Mesangial cell (primary cell): ENCODE results near the gene GPATCH3.

DNA sequence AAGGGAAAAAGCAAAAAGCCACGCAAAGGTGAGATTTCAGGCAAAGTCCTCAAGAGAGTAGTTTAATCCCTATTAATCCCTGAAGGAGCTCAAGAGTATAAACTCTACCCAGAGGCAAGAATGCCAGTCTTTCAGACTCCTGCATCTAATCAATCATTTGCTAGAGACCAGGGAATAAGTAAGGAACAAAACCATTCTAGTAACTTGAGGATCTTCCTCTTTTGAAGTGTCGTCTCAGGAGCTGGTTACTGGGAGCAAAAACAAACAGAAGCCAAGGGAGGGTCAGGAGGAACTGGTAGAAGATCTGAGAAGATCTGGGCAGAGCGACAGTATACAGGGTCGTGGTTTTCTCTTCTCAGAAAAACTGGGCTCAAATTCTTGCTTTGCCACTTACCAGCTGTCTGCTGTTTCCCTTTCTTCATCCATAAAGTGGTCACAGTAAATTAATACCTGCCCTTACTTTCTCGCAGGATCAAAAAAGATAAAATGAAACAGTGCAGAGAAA, 69.3 kb downstream of the RPS6KA1 start:
- RAMPAGE, long total RNA: no peak

GRCh38 chr1:26627974-26628423, 67.8 kb upstream of the ARID1A start:
- RAMPAGE, long total RNA: no peak

GRCh38 chr1:26716279-26716681, 20.5 kb downstream of the ARID1A start:
- RAMPAGE, long total RNA: no peak

GRCh38 chr1:26852151-26852975, 10.6 kb upstream of the SFN start:
- RAMPAGE, long total RNA: no peak

- RAMPAGE, long total RNA: no peak
Measured at GRCh38 chr1:26861623-26862130, 1.3 kb upstream of the SFN start.

GRCh38 chr1:26899726-26900865, at the start of gene GPATCH3:
Gene GPATCH3, minus strand, starts transcription at chr1:26900467.
- RAMPAGE, long total RNA: start-site peak on the minus strand at chr1:26900422-26900467, 41 reads

DNA sequence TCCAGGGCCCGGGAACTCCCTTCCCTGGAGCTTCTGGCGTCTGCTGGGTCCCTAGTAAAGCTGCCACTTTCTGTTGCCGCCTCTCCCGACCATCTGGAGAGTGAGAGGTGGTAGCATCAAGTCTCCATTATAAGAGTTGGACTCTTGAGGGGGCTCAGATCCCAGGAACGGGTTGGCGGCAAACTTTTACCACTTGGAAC, 1.1 kb downstream of the TRNP1 start:
- RAMPAGE, long total RNA: no peak

- RAMPAGE, long total RNA: no peak
Measured at GRCh38 chr1:27008123-27008743, 4.4 kb downstream of the TENT5B start.

GRCh38 chr1:27111498-27112546, 43.1 kb downstream of the SLC9A1 start:
- RAMPAGE, long total RNA: no peak

GRCh38 chr1:27135583-27136030, 19.3 kb downstream of the SLC9A1 start:
- RAMPAGE, long total RNA: no peak

DNA sequence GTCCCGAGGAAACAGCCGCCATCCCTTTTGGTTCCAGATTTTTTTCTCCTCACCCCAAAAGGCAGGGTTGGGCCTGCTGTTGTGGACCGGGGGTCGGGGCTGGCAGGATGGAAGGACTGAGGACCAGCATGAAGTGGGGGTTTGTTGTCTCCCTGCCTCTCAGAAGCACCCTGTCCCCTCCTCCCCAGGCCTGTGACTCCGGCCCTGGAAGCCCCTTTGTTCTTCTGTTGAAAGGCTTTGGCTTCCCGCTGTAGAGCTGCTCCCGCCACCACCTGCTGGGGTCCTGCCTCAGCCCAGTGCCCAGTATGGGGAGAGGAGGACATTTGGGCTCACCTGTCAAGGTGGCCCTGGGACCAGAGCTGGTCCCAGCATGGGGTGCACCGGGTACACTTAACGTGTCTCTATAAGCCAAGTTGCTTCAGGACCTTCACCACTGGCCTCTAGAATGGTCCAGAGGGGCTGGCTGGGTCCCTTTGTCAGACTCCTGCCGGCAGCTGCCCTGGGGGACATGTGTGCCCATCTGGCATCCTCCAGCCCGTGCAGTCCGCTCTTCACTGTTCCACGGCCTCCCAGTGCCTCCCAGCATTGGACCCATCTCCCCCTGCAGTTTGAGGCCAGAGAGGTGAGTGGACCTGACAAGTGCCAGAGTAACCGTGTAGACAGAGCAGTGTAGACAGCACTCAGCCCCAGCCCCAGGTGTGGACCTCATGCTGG, 6.2 kb upstream of the SYTL1 start:
- RAMPAGE, long total RNA: no peak

DNA sequence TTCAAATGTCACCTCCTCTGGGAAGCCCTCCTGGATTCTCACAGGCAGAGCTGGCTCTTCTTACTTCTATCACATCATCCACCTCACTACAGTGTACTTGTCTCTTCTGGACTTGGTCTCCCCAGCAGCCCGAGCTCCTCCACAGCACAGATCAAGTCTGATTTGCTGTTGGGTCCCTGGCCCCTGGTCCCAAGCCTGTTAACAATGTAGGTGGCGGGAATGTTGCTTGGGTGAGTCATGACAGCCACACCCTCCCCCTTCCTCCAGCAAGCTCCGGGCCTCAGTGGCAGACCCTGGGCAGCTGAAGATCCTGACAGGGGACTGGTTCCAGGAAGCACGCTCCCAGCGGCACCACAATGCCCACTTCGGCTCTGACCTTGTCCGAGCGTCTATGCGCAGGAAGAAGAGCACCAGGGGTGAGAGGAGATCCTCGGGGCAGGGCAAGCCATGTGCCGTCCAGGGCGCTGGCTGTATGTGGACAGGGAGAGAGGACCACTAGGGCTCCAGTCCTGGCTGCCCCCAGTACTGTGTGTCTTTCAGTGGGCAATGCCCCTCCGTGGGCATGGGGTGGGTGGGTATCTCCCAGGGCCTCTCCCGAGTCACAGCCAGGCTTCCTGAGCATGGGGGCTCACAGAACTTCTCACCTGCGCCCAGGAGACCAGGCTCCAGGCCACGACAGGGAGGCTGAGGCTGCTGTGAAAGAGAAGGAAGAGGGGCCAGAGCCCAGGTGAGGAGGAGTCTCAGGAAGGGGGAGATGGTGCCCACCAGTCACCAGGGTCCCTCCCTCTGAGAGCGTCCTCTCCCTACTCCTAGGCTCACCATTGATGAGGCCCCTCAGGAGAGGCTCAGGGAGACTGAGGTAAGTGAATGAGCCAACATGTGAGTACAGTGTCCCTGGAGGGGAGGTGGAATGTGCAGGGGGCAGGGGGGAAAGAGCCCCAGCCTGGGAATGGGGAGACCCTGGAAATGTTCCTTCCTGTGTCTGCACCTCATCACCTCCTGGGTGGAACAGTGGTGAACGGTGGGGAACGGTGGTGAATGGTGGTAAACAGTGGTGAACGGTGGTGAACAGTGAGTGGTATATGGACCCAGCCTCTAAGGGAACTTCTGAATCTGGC, 5.7 kb downstream of the SYTL1 start:
- RAMPAGE, long total RNA: no peak

DNA sequence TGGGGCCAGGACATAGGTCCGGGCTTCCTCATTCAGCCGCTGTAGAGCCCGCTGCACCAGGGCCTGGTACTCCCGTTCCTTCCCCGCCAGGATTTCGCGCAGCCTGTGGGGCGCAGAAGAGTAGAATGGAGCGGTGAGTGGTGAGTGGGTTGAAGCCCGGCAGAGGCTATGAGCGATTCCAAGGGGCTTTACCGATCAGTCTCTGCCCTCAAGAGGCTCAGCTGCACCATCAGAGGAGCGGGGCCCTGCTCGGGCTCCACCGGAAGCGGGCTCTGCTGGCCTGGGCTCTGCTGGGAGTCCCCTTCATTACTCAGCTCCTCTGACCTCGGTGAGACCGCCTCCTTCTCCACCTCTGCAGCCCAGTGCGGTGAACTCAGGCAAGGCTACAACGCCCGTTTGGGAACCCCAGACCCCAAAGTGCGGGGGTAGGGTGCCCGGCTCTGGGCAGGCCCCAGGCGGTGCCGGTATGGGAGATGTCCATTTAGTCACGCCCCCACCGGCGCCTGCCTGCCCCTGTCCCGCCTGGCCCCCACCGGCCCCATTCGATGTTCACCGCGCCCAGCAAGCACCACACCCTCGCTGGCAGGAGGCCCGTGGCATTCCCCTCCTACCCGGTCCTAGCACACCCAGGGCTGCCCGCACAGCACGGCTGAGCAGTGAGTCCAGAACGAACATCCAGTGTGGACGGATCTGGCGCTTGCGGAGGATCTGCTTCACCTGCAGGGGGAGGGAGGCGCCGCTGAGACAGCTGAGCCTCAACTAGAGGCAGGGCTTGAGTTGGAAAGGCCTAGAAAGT, 10.2 kb downstream of the MAP3K6 start:
- RAMPAGE, long total RNA: no peak

GRCh38 chr1:27399595-27400064, 7.2 kb downstream of the GPR3 start:
- RAMPAGE, long total RNA: no peak

- RAMPAGE, long total RNA: no peak
Measured at GRCh38 chr1:27403912-27404301, 11.5 kb downstream of the GPR3 start.

GRCh38 chr1:27445009-27446000, 44.7 kb downstream of the WASF2 start:
- RAMPAGE, long total RNA: no peak

GRCh38 chr1:27519197-27520098, 29.5 kb upstream of the WASF2 start:
- RAMPAGE, long total RNA: no peak

DNA sequence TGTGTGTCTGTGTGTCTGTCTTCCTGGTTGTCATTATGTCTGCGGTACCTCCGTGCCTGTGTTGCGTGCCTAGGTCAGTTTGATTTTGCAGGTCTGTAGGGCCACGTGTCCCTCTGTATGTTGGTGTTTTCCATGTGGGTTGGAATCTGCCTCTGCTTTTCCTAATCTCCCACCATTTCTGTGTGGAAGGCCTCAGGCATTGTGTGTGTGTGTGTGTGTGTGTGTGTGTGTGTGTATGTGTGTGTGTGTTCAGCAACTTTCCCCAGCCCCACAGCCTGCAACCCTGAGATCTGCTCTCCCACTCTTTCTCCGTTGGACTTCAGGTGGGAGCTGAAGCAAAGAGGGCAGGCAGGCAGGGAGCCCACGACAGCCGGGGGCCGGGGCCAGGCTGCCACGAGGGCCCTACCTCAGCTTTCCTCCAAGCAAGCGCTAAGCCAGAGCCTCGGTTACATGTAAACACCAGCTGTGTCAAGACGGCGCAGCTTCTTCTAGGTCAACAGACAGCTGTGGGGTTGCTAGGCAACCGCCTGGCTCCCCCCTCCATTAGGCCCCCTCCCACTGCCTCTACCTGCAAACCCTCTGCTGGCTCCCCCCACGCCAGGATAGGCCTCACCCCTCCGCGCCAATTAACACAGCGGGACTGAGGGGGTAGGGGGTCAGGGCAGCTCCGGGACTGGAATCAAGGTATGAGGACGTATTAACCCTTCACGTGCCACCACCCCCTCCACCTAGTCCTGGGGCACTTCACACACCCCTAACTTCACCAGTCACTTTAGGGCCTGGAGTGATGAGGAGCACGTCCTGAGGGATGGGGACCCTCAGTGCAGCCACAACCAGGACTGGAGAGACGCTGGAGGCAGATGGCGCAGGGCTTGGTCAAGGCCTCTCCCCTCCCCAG, 37.1 kb upstream of the WASF2 start:
- RAMPAGE, long total RNA: no peak

DNA sequence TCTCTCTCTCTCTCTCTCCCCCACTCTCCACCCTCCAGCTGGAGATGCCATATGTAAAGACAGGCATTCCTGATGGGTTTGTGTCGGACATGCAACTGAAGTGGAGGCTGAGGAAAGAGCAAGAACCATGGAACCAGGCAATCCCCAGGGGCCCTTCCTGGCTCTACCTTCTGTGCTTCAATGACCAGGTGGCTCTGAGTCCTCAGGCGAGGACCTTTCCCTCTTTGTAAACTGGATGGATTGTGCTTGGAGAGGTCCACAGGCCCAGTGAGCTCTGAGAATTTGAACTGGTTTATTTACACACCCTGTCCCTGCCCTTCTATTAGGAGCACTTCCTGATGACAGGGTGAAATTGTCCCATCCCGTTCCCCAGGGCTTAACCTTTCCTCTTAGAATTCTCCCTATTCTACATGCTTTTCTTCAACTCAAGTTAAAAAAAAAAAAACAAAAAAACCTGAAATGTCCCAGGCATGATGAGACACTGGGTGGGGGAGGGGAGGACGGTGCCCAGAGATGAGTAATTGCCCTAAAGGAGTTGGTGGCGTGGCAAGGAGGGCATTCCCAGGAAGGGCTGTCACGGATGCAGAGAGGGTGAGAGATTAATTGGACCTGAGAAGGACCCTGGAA, 50.1 kb upstream of the WASF2 start:
- RAMPAGE, long total RNA: no peak

DNA sequence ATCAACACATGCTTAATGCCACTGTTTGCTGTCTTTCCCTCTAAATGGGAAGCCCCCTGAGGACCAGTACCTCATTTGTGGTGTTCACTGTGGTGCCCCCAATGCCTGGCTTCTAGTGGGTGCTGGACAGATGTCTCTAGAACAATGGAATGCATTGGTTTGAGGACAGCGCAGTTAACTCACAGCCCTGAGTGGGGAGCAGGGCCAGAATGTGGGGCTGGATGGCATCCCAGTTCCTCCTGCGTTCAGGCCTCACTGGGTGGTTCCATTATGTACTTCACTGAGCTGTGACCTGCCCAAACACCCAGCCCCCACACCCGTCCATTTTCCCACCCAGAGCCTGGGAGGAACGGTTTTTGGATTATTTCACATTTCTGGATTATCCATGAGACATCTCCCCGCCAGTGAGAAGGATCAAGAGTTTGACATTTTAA, 55.2 kb upstream of the WASF2 start:
- RAMPAGE, long total RNA: no peak